Left colon (tissue), 1 donor: ENCODE data around the genes OVCH2 and DENND2B.

DNA sequence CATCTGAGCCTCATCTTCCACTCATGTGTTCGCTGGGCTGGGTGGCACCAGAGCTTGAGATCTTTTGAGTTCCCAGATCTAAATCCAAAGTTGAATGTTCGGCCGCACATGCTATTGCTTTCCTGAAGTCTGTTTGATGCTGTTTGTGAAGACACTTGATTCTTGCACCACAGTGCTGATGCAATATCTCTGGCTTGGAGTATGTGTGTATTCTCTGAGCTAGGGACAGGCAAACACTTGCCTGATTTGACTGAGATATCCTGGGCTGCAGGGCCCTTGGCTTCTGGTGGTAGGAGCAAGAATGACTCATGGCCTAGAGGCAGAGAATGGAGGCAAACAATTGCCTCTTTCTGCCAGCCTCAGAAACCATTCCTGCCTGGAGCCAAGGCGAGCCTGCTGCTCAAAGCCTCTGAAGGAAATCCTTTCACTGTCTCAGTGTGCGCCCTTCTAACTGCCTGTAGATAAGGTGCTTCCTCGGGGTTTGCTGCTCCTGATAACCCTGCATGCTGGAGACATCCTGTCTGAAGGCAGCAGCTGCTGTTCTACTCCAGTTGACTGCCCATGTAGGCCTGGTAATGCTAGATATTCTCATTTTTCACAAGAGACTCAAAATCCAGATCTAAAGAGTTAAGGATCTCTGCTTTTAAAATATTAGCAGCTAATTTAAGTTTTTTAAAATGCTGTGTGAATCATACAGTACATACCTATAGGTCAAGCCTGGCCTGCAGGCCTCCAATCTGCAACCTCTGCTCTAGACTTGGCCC, 72.9 kb downstream of the CYB5R2 start:
- PRO-cap, result no peak

DNA sequence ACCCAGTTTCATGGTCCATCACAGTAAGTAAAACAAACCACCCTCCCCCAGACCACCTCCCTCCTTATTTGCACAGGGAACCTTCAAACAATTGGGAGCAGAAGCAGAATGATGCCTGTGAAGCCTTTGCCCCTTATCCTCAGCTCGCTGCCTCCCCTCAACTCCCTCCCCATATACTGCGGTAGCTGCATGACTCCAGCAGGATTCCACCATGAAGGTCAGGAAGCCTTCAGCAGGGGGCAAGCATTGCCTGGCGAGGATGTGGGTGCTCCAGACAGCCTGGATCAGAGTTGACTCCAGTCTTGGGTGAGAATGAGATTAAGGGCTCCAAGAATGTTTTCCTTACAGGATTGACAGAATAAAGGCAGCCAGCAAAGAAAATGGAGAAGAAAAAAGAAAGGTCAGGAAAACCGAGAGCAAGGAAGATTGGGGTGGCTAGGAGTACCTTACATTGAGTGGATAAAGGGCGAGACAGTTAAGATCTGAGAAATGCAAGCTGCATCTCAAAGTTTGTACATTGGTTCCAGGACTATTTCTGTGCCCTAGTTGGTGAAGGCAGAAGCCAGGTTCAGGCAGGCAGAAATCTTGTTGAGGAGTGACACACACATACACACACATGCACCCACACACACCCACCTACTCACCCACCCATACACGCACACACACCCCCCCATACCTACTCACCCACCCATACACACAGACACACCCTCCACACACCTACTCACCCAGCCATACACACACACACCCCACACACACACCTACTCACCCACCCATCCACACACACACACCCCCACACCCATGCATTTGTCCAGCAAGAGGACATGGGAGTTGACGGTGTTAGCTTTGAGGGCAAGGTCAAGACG, 69.3 kb downstream of the CYB5R2 start:
- PRO-cap, result no peak

DNA sequence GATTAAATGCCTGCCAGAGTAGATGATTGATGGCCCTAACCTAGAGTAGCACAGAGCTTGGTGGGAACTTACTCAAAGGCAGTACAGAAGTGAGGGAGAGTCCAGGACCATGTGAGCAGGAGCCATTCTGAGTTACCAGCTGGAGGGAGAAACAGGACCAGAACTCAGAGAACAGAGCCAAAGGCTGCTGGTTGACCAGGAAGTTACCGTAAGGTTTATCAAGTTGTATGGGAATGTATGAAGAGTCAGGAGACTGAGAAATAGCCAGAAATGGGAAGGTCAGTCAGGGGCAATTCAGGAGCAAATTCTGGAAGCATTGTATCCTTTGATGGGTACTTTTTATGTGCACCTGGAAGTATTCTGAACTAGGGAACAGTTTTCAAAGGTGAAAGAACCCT, 68.6 kb downstream of the CYB5R2 start:
- PRO-cap, result no peak

DNA sequence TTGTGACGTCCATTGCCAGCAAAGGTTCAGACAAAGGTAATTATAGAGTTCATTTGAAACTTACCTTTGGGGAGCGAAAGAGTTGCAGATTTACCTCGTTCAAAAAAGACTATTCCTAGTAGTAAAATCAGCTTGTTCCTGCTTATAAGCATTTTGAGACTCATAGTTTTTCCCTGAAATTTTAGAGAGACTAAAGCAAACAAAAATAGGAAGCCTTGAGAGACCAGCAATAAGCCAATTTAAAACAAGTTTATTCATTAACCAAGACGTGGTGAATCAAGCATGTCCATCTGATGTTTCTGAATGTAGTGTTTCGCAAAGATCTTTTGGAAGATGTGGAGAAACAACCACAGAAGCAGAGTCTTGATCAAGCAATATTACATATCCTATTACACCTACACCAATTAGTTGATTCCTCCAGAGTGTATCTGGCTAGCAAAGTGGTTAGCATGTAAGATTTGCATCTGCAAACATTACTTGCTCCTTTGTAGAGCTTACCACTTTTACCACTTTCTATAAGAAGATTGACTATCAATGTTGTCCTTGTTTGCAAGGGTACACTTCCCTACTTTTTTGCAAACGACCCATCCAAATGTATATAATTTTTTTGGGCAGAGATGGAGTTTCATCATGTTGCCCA, at the start of gene OVCH2:
Gene OVCH2 (minus strand): TSS at position 235 of the 640 bp plus-strand sequence.
- PRO-cap, result no peak

DNA sequence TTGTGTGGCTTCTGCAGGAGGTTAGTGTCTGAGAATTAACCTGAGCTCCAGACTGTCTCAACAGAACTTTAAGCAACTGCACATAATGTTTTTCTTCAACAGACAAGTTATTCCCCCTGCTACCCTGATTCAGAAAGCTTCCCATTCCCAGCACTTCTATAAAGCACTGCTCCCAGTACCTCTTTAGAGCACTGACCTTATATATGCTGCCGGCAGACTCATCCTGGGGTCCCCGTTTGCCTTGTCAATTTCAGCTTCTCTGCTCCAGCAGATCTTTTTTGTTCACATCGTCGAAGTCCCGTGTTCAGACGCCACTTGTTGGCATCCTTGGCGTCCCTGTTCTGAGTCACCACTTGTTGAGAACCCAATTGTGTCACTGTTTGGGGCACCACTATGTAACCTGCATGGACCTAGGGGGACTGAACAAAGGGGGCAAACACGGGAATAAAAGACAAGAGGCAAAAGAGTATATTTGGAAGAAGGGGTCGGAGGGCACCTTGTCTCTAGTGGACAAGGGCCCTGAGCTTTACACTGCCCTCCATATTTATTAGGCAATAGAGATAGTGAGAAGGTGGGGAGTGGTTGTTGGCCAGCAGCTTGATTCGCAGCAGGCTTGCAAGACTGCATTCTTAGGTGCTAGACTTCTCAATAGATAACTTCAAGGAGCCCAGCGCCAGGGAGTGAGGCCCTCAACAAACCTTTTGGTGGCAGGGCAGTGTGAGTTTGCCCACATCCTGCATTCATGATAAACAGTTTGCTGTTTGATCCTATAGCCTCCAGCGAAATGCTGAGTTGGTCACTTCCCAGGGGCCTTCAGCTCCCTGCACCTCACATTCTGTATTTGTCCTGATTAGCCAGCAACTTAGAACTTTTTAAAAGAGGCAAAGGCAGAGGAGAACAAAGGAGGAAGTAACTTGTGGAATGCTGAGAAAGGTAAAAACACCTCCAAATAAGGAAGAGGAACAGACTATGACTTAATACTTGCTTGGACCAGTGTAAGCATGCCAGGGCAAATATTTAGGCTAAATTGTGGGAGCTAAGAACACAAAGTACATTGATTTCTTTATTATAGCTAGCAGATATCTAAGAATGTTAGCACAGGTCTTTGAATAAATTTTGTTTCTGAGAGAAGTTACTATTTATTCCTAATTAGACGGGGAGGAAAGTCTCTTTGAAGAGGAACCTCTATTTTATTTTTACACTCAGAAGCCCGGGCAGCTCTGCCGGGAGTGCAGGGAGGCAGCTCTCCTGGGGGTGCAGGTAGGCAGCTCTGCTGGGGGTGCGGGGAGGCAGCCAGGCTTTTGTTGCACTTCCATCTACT, 25.2 kb downstream of the OR10A6 start:
- PRO-cap, result no peak

- PRO-cap, result no peak
Measured at GRCh38 chr11:8364958-8365174, 101.2 kb upstream of the LMO1 start.

- PRO-cap, result no peak
Measured at GRCh38 chr11:8464665-8465169, 129.3 kb downstream of the STK33 start.

DNA sequence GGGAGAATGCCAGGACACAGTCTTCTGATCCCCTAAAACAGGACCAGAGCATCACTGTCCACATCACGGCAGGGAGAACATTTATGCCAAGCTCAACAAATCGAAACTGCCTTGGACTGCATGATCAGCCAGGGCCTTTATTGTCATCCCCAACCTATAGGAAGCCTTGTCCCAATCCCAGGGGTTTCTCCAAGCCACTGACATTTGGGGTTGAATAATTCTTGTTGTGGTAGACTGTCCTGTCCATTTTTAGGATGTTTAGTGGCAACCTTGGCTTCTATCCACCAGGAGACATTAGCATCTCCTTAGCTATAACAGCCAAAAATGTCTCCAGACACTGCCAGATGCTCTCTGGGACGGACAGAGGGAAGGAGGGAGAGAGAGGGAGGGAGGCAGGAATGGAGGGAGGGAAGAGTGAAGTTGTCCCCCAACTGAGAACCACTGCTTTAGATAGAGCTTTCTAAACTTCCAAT, 37.2 kb downstream of the RPL27A start:
- PRO-cap, result no peak

DNA sequence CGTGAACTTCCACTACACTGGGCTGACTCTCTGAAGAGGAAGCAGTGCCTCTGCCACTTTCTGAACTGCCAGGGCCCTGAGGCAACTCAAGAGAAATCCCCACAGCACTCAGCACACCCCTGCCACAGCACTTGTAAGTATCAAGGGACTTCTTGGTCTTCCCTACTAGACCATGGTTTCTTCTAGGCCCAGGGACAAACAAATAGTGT, 49.7 kb downstream of the RPL27A start:
- PRO-cap, result no peak

GRCh38 chr11:8767442-8767796, 43.1 kb downstream of the DENND2B start:
- PRO-cap, result no peak

GRCh38 chr11:8768453-8769370, 41.8 kb downstream of the DENND2B start:
- PRO-cap, result no peak

- PRO-cap, result no peak
Measured at GRCh38 chr11:8778164-8778947, 32.1 kb downstream of the DENND2B start.

- PRO-cap, result no peak
Measured at GRCh38 chr11:8799287-8799734, 11.2 kb downstream of the DENND2B start.

DNA sequence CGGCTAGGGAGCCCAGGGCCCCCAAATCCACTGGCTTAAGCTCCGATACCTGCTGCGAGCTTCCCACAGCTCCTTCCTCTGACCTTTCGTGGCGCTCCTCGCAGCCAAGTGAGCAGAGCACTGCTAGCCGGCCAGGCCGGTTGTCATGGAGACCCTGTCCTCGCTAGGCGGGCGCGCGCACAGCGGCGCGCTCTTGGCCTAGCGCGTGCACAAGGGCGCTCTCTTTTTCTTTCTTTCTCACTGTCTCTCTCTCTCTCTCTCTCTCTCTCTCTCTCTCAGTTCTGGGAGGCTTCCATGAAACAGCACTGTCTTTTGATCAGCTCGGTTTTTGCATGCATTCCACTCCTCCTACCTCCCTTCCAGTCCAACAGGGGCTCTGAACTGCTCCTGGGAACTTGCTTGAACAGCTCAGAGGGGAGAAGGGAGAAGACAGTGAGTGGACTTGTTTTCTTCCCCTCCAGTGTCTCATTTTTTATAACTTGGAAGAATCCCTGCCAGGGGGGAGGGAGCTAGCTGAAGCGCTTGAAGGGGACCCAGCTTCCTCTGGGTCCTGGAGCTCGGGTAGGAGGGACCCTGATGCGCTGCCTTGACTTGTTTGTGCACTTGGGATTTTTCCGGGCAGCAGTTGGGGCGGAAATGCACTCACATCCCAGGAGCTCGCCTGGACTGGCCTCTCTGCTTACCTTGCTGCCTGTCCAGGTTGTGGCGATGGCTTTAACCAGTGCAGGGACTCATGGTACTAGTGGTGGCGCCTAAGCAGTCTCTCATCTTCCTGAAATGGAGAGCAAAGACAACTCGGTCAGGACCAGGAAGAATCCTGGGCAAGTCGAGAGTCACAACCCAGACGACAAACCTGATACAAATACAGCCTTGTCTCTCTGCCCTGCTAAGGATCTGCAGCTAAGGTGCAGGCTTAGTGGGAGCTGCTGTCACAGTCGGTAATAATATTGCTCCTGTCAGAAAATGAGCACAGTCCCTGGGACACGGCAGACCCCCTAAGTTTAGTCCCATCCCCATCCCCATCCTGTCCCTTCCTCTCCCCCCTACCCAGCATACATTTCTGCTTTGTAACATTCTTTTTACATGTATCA, at the start of gene DENND2B:
Gene DENND2B (minus strand): TSS at position 111 of the 1,091 bp plus-strand sequence.
- PRO-cap, result bidirectional peak, plus-strand start at position 411 of the sequence, minus-strand start at position 110 of the sequence

- PRO-cap, result no peak
Measured at GRCh38 chr11:9051303-9051707, 40.1 kb downstream of the SCUBE2 start.

GRCh38 chr11:9139038-9139962, 47.9 kb upstream of the SCUBE2 start:
- PRO-cap, result no peak

GRCh38 chr11:9252666-9253711, 12.2 kb downstream of the DENND5A start:
- PRO-cap, result no peak

- PRO-cap, result no peak
Measured at GRCh38 chr11:9362312-9362650, 22.2 kb upstream of the IPO7 start.

DNA sequence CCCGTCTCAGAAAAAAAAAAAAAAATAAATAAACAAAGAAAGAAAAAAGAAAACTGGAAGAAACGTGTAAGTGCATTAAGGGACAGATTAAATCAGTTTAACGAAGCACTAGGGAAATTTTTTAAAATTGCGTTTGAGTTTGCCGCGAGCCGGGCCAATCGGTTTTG, 917 bp upstream of the WEE1 start:
- PRO-cap, result no peak

- PRO-cap, result bidirectional peak, plus-strand start at chr11:9575006, minus-strand start at chr11:9575007
Measured at GRCh38 chr11:9574757-9575288, 1.4 kb downstream of the WEE1 start.